ENCODE measurements around a stretch of chr15.

DNA sequence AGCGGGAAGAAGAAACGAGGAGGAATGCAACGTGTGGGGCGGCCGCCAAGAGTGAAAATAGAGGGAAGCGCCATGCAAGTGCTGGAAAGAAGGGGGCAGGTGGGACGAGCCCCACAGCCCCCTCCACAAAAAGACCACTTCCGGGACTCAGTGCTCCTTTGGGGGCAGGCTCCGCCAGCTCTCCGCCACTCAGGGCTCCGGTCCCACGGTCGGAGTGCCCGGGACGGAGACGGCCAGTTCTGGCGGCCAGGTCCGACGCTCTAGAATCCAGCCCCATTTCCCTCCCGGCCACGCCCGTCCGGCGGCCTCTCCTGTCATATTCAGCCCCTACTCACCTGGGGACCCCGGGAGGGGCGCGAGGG lies 14.2 kb downstream of the ODF3L1 start:
- CAGE, long polyA plus RNA, result no peak
- RRBS, result 2% methylated on average over 11 of the region's 27 CpGs

DNA sequence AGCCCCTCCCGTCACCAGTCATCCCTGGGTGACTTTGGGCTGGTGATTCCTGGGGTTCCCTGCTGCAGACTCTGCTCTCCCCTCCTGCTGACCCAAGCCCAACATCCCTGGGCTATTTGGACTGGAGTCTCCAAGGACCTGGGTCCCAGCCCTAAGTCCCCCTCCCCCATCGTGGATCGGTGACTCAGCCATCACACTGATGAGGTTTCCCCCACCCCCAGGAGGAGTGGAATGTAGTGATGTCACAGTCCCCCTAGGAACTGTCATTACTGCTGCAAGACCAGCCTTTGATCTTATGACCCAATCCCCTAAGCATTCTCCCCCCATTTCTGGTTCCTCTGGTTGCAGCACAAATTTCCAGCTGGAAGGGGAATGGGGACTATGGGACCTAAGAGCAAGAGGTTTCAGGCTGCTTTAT lies 52.2 kb downstream of the ODF3L1 start:
- CAGE, long polyA plus RNA, result no peak
- RRBS, result no CpG with 5 or more reads among the region's 3 CpGs

- CAGE, long polyA plus RNA, result no peak
- RRBS, result no CpG with 5 or more reads among the region's 2 CpGs
Observed at GRCh38 chr15:75859724-75860078, 16.5 kb downstream of the UBE2Q2 start.

GRCh38 chr15:75887096-75888012 lies 16.3 kb upstream of the FBXO22 start:
- CAGE, long polyA plus RNA, result no peak
- RRBS, result no CpG with 5 or more reads among the region's 2 CpGs

- CAGE, long polyA plus RNA, result no peak
- RRBS, result no CpG with 5 or more reads among the region's 10 CpGs
Observed at GRCh38 chr15:75901831-75902542, 1.7 kb upstream of the FBXO22 start.

- CAGE, long polyA plus RNA, result no peak
- RRBS, result no CpG with 5 or more reads among the region's 10 CpGs
Observed at GRCh38 chr15:76724724-76725241, 180.4 kb downstream of the SCAPER start.

GRCh38 chr15:76732877-76733610 lies 172.1 kb downstream of the SCAPER start:
- CAGE, long polyA plus RNA, result no peak
- RRBS, result no CpG with 5 or more reads among the region's 15 CpGs

GRCh38 chr15:76765315-76765991 lies 139.7 kb downstream of the SCAPER start:
- CAGE, long polyA plus RNA, result no peak
- RRBS, result no CpG with 5 or more reads among the region's 4 CpGs

DNA sequence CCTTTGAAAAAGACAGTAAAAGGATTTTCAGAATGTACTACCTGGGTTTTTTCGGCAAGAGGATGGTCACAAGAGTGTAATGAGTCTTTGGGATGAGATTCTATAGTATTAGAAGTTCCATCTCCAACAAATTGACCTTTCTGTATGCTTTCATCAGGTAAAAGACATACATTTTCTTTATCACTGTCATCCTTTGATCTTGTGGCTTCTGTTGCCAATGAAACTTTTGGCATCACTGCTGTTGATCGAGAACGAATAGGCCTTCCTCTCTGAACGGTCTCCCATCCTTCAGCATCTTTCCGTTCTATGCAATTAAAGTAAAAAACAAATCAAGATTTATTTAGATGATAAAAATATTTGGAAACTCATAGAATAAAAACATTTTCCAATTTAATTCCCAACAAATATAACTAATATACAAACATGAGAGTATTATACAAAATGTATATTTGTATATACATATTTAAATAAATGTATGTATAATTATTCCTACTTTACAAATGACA lies 130.3 kb downstream of the SCAPER start:
- CAGE, long polyA plus RNA, result no peak
- RRBS, result no CpG with 5 or more reads among the region's 5 CpGs

- CAGE, long polyA plus RNA, result no peak
- RRBS, result 4% methylated on average over 5 of the region's 37 CpGs
Observed at GRCh38 chr15:76904230-76905077, 686 bp downstream of the SCAPER start.

GRCh38 chr15:76979365-76979784 lies 15.6 kb upstream of the PSTPIP1 start:
- CAGE, long polyA plus RNA, result no peak
- RRBS, result no CpG with 5 or more reads among the region's 20 CpGs

DNA sequence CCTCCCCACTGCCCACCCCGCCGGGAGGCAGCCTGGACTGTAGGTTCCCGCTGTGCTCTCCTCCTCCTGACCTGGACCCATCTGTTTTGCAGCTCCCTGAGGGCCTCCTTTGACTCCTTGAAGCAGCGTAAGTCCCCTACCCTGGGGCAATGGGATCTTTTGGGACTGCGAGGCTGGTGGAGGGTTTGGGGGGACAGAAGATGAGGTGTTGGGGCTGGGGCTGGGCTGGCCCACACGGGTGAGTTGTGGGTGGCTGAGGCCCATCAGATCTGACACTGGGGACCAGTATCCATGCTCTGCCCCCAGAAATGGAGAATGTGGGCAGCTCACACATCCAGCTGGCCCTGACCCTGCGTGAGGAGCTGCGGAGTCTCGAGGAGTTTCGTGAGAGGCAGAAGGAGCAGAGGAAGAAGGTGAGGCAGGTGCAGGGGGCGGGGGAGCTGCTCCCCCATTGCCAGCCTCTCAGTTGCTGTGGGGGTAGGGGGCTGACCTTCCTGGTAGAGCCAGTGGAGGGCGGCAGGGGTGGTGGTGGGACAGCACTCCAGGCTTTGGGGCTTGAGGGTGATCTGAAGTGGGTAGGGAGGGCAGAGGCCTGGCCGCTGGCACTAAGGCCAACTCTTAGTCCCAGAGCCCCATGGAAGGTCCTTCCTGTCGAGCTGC lies 30.4 kb downstream of the PSTPIP1 start:
- CAGE, long polyA plus RNA, result no peak
- RRBS, result no CpG with 5 or more reads among the region's 14 CpGs

- CAGE, long polyA plus RNA, result no peak
- RRBS, result no CpG with 5 or more reads among the region's 6 CpGs
Observed at GRCh38 chr15:77042480-77042725, 28.5 kb downstream of the TSPAN3 start.

DNA sequence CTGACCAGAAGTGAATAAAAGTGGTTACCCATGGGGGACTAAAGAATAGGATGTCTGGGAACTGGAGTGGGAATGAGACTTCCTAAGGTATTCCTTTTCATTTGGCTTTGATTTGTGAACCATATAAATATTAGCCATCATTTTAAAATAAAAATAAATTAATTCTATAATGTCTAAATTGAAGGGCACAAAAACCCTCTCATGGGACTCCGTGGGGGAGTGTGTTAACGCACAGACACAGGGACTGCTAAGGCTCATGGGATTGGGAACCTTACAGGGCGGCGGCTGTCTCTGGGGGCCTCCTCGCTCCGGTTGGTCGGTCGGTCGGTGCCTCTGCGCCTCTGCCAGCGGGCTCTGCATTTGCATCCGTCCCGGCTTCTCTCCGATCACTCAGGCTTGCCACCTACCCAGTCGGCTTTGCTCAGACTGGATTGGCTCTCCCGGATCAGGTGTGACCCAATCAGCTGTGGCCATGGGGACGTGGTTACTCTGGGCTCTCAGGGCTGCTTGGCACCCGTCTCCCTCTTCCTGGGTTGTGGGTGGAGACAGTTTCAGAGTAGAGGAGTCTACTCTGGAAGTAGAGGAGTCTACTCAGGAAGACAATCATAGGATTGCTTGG lies 12.8 kb upstream of the TSPAN3 start:
- CAGE, long polyA plus RNA, result no peak
- RRBS, result 13% methylated on average over 11 of the region's 18 CpGs

DNA sequence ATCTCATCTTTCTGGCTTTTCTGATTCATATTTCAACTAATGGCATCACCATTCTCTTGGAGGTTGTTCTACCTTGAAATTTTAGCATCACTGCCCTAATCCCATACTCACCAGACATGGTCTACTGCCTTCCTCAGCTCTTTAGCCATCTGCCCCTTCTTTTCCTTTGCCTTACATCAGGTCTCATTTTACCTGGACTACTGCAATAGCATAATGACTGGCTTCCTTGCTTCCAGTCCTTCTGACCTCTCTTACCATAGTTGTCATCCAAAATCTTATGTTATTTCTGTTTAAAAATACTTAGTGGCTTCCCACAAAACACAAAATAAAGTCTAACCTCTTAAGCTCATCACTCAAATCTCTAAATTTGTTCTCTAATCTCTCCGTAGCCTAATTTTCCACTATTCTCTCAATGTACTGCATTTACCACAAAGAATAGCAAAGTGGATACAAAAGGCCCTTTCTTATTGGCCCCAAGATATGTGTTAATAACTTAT lies 53.6 kb upstream of the TSPAN3 start:
- CAGE, long polyA plus RNA, result no peak
- RRBS, result no CpG with 5 or more reads among the region's 1 CpG

GRCh38 chr15:77285911-77286528 lies 133.9 kb downstream of the PEAK1 start:
- CAGE, long polyA plus RNA, result no peak
- RRBS, result no CpG with 5 or more reads among the region's 3 CpGs

DNA sequence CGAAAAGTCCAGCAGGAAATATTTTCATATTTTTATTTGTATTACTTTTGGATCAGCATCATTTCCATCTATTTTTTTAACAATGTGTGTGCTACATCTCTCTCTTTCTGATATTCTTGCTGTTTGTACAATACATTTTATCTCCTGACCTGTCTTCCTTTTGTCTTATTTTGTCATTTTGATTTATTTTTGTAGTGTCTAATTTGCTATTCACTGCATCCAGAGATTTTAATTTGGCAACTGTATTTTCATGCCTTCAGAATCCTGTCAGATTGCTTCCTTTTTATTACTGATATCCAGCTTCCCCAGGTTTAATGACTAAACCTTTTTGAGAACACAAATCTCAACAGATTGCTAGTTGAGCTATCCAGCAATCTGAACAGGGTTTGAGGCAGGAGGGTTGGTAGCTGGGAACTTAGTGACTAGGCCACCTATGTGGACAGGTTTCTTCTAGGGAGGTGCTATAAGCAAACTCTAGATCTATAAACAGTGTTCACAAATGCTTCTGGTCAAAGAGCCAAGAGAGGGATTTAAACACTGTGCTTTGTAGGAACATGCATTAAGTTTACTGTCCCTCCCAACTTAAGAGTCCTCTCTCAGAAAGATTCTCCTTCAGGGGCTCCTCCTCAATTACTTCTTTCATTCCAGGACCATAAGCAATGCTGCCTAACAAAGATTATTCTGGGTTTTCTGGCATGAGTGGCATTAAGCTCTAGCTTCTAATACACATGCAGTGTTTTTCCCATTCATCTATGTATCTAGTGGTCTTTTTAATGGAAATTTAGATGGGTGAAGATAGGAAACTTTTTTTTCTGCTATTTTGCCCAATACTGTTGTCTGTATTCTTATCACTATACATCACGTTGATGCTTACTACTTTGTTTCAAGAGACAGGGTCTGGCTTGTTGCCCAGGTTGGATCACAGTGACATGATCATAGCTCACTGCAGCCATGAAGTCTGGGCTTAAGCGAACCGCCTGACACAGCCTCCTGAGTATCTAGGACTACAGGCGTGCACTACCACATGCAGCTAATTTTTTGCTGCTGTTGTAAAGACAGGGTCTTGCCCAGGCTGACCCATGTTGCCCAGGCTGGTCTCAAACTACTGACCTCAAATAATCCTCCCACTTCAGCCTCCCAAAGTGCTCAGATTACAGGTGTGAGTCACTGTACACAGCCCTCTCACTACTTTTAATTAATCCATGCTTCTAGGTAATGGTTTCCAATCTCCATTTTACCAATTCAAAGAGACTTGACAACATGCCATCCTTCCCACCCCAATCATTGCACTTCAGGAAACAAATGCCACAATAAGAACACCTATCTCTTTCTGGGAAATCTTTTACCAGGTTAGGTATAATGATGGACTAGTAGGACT lies 84.8 kb downstream of the PEAK1 start:
- CAGE, long polyA plus RNA, result no peak
- RRBS, result no CpG with 5 or more reads among the region's 5 CpGs

- CAGE, long polyA plus RNA, result no peak
- RRBS, result no CpG with 5 or more reads among the region's 2 CpGs
Observed at GRCh38 chr15:77421405-77421654, 642 bp downstream of the HMG20A start.

DNA sequence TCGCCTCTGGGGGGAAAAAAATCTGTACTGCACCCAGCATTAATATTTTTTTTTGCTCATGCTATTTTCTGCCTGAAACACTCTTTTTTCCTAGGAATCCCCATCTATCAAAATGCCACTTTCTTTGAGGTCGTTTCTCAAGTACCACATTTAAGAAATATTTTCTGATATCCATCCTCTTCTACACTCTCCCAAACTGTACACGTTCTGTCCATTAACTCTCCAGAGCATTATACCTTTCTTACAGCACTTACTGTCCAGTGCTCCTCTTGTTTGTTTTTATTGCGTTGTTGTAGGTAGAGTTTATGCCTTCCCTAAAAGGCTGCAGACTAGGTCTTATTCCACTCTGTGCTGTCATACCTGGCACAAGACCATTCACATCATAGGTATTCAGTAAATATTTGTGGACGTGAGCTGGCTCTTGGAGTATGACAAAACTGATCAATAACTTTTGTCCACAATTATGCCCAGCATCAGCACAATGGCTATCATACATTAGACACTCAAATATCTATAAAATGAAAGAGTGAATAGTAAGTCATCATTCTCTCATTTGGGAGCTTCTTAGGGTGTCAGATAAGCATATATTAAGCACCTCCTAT lies 4.4 kb downstream of the HMG20A start:
- CAGE, long polyA plus RNA, result no peak
- RRBS, result no CpG with 5 or more reads among the region's 5 CpGs

GRCh38 chr15:77495702-77496350 lies 75.1 kb downstream of the HMG20A start:
- CAGE, long polyA plus RNA, result no peak
- RRBS, result no CpG with 5 or more reads among the region's 10 CpGs

Measured in osteoblast (primary cell).